Thyroid gland (tissue), 7 donors: ENCODE data around the gene RP2.

GRCh38 chrX:41338899-41339360 lies 5.0 kb downstream of the DDX3X start:
- PRO-cap, 2 experiments: no peak in any of the 2 experiments
- RAMPAGE, long total RNA, 5 experiments: no peak in any of the 5 experiments

GRCh38 chrX:41443167-41443541 lies 4.0 kb upstream of the NYX start:
- PRO-cap, 2 experiments: no peak in any of the 2 experiments
- RAMPAGE, long total RNA, 5 experiments: no peak in any of the 5 experiments

DNA sequence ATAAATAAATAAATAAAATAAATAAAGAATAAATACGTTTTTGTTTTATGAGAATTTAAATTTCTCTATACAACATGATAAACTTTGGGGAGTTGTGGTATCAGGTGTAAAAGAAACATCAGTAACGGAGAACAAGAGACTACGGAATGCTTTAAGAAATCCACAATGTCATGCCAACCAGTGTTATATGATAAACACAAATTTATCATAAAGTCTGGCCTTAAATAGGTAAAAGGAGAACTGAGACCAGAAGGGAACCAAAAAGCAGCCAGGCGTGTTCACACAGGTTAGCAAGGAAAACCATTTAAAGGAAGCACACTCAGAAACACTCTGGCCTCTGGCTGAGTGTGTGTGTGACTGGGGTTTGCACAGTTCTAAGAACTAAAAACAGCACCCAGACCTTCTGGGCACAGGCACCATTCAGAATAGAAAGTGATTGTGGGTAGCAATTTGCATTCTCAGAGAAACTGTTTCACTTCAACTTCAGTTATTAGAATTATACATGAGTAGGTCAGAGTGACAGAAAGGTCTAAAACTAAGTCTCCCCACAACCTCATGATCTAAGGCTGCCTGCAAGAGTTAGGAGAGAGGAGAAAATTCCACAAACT lies 9.9 kb downstream of the GPR82 start:
- PRO-cap, 2 experiments: no peak in any of the 2 experiments
- RAMPAGE, long total RNA, 5 experiments: no peak in any of the 5 experiments

DNA sequence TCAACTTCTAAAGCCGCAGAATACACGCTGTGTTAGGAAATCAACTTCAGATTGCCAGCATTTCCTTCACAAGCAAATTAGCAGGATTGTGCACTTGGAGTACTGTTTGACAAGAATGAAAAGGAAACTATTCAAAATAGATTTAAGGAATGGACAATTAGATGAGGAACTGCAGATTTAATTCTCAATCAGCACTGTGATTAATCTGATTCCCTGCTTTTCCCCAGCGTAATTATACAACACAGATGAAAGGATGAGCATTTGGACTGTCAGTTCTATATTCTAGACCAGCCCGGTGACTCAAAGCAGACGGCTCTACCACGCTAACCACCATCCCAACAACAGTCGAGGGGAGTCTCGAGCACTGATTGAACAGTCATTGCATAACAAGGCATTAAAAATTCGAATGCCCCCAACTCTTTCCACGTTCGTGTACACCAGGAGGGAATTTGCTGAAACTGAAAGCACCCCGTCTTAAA lies 1.4 kb downstream of the CASK start:
- PRO-cap, 2 experiments: no peak in any of the 2 experiments
- RAMPAGE, long total RNA, 5 experiments: no peak in any of the 5 experiments

DNA sequence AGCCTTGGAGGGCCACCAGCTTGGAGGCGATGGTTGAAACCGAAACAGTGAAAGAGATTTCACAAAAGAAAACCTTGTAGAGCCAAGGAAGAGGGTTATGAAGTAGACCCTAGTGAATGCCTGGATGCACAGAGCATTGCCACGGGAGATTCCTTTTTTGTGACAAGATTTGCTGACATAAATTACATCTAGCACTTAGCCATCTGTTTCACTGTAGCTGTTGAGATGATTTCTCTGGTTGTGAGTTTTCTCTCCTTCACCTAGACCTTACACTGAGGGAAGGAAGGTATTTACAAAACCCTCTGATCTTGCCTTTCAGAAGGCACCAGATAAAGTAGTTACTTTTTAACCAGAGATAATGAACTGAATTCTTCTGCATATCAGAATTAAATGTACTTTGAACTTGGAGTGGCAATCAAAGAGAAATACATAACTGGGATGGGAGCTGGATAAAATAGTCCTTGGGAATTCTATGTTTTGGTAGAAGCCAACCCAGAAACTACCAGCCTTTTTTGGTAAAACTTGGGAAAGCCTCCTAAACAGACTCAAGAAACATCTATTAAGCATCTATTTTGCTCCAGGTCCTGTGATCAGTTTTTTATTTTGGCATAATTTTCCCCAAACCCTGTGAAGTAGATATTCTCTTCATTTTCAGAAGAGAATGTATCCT lies 104.3 kb upstream of the CASK start:
- PRO-cap, 2 experiments: no peak in any of the 2 experiments
- RAMPAGE, long total RNA, 5 experiments: no peak in any of the 5 experiments

GRCh38 chrX:43838666-43839211 lies 43.5 kb downstream of the MAOB start:
- PRO-cap, 2 experiments: no peak in any of the 2 experiments
- RAMPAGE, long total RNA, 5 experiments: no peak in any of the 5 experiments

DNA sequence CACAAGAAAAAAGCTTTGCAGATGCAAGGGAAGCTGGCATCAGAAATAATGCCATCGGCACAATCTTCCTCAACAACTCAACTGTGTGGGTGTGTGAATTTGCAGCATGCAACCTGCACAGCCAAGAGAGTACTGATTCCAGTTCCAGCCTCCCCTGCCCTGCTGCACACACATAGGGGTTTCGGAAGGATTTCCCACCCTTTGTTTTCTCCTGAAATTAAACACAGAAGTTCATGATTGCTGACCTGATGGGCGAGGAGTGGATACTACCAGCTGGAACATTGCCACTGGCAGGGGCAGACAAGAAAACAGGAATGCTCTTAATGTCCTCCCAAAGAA lies 4.9 kb downstream of the NDP start:
- PRO-cap, 2 experiments: no peak in any of the 2 experiments
- RAMPAGE, long total RNA, 5 experiments: no peak in any of the 5 experiments

GRCh38 chrX:44314127-44314623 lies 29.3 kb downstream of the EFHC2 start:
- PRO-cap, 2 experiments: no peak in any of the 2 experiments
- RAMPAGE, long total RNA, 5 experiments: no peak in any of the 5 experiments

GRCh38 chrX:44871044-44871522 lies 1.9 kb upstream of the KDM6A start:
- PRO-cap, 2 experiments: no peak in any of the 2 experiments
- RAMPAGE, long total RNA, 5 experiments: no peak in any of the 5 experiments

GRCh38 chrX:44875789-44876605 lies 3.0 kb downstream of the KDM6A start:
- PRO-cap, 2 experiments: no peak in any of the 2 experiments
- RAMPAGE, long total RNA, 5 experiments: no peak in any of the 5 experiments

DNA sequence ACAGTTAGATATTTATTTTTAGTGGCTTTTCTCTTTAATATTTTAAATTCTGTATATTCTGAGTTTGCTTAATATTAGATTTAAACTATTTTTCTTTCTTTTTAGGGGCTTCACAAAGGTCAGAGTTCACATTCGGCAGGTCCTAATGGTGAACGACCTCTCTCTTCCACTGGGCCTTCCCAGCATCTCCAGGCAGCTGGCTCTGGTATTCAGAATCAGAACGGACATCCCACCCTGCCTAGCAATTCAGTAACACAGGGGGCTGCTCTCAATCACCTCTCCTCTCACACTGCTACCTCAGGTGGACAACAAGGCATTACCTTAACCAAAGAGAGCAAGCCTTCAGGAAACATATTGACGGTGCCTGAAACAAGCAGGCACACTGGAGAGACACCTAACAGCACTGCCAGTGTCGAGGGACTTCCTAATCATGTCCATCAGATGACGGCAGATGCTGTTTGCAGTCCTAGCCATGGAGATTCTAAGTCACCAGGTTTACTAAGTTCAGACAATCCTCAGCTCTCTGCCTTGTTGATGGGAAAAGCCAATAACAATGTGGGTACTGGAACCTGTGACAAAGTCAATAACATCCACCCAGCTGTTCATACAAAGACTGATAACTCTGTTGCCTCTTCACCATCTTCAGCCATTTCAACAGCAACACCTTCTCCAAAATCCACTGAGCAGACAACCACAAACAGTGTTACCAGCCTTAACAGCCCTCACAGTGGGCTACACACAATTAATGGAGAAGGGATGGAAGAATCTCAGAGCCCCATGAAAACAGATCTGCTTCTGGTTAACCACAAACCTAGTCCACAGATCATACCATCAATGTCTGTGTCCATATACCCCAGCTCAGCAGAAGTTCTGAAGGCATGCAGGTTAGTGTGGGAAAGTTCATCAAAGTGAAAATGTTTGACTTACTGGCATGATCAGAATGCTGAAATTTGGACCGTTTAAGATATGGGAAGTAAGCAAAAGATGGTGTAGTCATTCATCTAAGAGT lies 130.9 kb downstream of the DIPK2B start:
- PRO-cap, 2 experiments: no peak in any of the 2 experiments
- RAMPAGE, long total RNA, 5 experiments: no peak in any of the 5 experiments

DNA sequence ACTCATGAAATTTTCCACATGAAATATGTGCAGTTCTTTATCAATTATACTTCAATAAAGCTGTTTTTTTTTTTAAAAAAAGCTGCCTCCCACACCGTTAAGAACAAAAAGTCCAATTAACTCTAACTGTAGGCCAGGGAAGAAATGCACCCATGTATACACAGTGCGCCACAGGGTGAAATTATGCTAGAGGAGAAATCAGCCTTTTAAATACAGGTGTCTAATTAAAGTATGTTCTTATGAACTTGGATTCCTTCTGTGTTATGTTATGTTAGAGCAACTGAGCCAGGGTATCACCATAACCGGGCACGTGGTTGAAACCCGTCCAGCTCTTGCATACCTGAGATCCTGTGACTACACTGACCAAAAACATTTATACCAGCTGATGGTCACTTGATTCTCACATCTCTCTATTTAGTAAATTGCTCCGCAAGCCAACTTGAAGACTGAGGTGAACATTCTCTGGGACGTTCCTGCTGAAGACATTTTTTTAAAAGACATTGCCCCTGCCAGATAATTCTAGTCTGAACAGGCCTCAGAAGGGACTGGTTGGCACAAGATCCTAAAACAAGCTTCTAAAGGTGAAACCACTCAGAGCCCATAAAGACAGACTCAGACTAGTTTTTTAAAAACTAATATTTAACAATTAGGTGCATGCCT lies 549.9 kb upstream of the DIPK2B start:
- PRO-cap, 2 experiments: peak in 2 of 2 experiments; most common plus-strand start position 442 of the sequence (in 2); most common minus-strand start position 265 of the sequence (in 2)
- RAMPAGE, long total RNA, 5 experiments: no peak in any of the 5 experiments

DNA sequence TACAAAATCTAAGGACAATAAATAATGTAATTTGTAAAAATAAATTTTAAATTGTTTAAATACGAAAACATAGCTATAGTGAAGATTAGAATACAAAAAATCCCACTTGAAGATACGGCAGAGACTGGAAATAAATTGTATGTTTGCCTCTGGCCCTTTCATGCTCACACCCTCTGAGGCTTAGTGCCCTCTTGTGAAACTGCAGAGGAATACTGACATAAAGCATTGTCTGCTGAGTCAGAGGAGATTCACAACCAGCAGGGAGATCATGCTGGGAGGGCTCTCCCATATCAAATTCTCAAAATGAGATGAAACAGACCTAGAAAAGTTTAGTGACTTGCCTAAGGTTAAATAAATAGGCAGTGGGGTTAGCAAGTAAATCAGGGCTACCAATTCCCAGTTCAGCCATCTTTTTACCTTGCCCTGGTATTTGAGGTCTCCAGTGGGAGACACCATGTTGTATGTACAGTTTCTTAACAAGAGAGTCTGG lies 581.2 kb upstream of the DIPK2B start:
- PRO-cap, 2 experiments: no peak in any of the 2 experiments
- RAMPAGE, long total RNA, 5 experiments: no peak in any of the 5 experiments

DNA sequence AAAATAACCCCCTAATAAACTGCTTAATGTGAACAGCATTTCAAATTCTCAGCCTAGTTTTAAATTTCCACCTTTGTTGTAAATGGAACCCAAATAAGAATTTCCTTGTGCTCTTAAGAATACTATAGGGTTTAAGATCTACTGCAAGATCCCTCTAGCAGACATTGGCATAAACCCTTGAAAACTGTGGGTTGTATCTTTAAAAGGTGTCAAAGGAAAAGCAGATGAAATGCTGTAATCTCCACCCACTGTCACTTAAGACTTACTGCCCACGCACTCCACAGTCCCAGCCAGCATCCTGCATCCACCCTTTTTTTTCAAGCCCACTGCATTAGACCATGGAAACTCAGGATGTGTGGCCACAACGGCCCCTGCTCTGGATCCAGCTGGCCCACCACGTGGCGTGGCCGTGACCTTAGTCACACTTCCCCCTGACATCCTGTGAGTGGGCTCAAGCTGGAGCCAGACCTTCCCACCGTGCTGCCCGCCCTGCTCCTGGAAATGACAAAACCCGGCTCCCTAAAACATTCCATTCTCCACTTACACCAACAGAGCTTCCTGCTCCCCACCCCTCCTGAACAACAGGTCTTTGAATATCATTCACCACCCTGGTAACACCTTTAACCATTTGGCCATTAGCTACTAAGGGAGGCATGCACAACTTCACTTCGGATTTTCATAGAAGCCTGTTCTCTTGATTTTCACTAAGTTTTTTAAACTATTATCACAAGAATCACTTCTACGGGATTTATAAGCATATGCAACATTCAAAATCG lies 588.2 kb upstream of the DIPK2B start:
- PRO-cap, 2 experiments: no peak in any of the 2 experiments
- RAMPAGE, long total RNA, 5 experiments: no peak in any of the 5 experiments

DNA sequence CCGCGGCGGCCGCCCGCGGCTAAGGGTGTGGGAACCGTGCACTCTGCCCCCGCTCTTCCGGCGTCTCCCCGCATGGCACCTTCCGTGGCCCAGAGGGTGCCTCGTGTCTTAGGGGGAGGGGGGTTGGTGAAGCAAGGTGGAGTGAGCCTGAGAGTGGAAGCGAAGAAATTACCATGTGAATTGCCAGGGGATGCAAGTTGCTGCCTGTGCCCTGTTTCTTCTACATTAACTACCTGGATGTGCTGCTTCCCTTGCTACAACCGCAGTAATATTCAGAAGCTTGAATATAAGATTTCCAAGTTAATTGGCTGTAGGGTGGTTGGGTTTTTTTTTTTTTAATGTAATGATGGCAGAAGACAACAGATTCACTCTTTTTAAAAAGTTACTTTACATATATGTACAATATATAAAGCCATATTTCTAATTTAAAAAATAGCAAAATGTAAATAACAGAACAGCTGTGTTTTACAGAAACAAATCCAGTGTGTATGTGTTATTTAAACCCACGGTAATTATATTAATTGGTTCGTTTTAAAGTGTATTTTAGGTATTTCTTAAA lies 595.2 kb upstream of the KRBOX4 start:
- PRO-cap, 2 experiments: no peak in any of the 2 experiments
- RAMPAGE, long total RNA, 5 experiments: no peak in any of the 5 experiments

DNA sequence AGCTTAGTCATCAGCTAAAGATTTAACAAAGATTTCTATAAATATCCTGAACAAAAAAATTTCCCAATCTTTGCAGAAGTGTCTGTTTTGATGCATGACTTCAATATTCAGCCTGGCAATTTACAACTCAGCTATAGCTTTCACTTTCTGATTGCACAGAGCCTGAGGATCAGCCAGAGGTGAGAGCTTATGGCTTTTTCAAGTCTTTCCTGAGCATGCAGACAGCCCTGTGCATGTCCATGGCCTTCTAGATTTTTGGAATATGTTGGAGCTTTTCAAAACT lies 322.0 kb upstream of the KRBOX4 start:
- PRO-cap, 2 experiments: no peak in any of the 2 experiments
- RAMPAGE, long total RNA, 5 experiments: no peak in any of the 5 experiments

- PRO-cap, 2 experiments: no peak in any of the 2 experiments
- RAMPAGE, long total RNA, 5 experiments: no peak in any of the 5 experiments
Measured at GRCh38 chrX:46577061-46577674, 3.6 kb downstream of the CHST7 start.

GRCh38 chrX:46836780-46837777 lies at the start of gene RP2:
Gene RP2, plus strand, starts transcription at chrX:46837043.
- PRO-cap, 2 experiments: peak in 2 of 2 experiments; most common plus-strand start chrX:46836966 (in 2); most common minus-strand start chrX:46837506 (in 1)
- RAMPAGE, long total RNA, 5 experiments: start-site peak on the plus strand in 2 of 5 experiments, at chrX:46836934-46837071 at its widest, 5 to 41 reads per replicate

- PRO-cap, 2 experiments: no peak in any of the 2 experiments
- RAMPAGE, long total RNA, 5 experiments: no peak in any of the 5 experiments
Measured at GRCh38 chrX:47219680-47220155, 1.2 kb downstream of the CDK16 start.

DNA sequence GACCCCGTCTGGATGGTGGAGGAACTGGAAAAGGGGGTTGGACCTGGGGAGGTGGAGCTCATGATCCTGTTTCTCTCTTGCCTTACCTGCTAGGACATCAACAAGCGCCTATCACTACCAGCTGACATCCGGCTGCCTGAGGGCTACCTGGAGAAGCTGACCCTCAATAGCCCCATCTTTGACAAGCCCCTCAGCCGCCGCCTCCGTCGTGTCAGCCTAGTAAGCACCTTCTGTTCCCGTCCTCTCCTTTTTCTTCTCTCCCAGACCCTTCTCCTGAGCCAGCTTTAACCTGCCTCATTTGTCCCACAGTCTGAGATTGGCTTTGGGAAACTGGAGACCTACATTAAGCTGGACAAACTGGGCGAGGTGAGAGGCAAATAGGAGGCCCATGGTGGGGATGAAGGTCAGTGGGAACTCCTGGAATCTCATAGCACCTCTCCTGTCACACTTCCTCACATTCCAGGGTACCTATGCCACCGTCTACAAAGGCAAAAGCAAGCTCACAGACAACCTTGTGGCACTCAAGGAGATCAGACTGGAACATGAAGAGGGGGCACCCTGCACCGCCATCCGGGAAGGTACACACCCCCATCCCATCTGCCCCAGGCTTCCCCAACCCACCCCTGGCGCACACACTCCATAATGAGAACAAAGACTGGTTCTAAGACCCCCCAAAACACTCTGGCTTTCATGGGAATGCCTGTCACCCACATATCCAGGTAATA lies 6.2 kb downstream of the CDK16 start:
- PRO-cap, 2 experiments: no peak in any of the 2 experiments
- RAMPAGE, long total RNA, 5 experiments: no peak in any of the 5 experiments